ENCODE measurements around the genes SETBP1 and SMAD2.

- PRO-cap, 7 experiments, result no peak in any of the 7 experiments
- RAMPAGE, long total RNA, 2 experiments, result no peak in any of the 2 experiments
Observed at GRCh38 chr18:42525761-42526398, 570.8 kb downstream of the PIK3C3 start.

- PRO-cap, 7 experiments, result no peak in any of the 7 experiments
- RAMPAGE, long total RNA, 2 experiments, result no peak in any of the 2 experiments
Observed at GRCh38 chr18:42706532-42707185, 408.8 kb downstream of the RIT2 start.

- PRO-cap, 7 experiments, result peak in 7 of 7 experiments; most common plus-strand start chr18:44680980 (in 4); most common minus-strand start chr18:44681035 (in 1)
- RAMPAGE, long total RNA, 2 experiments, result start-site peak on the plus strand in 2 of 2 experiments, at chr18:44680870-44681248 at its widest, 38 to 154 reads per replicate
Observed at GRCh38 chr18:44680744-44681427, at the start of gene SETBP1. TSS of gene SETBP1 (plus strand) at chr18:44680888.

DNA sequence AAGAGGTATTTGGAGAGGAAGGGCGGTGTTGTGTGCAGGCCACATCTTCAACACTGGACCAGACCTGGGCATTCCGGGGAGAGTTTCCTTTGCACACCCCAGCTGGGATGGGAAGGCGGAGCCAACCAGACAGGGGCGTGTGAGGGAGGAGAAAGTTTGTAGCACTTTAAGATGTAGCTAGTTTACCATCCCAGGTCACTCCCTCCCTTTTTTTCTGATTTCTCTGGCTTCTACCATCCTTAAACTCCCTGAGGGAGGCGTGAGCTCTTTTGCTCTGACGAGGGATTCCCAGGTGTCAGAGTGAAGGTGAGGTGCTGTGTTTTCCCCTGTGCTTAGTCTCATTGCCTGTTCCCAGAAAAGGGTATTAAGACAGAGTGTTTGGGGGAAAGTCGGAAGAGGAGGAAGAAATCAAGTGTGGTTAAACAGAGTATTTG is 1.6 kb downstream of the SETBP1 start:
- PRO-cap, 7 experiments, result peak in 7 of 7 experiments; most common plus-strand start position 198 of the sequence (in 6); most common minus-strand start position 55 of the sequence (in 7)
- RAMPAGE, long total RNA, 2 experiments, result start-site peak on the plus strand in 1 of 2 experiments, centred at position 227 of the sequence, 19 reads per replicate

DNA sequence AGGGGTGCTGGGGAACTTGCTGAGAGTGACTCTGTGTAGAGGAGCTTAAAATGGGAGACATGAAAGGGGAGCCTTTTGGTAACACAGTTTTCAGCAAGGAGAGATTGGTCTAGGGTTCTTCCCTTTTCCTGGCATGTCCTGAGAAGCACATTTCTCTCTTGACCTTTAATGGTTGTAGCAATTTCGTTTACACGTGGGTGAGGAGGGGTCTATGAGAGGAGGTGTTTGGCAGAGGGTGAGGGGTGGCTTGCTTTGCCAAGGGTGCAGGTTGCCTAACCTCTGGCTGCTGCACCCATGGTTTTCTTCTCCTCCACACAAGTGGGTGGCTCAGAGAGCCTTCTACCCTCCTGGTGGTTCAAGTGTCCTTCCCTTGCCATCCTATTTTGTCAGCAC is 27.1 kb downstream of the SETBP1 start:
- PRO-cap, 7 experiments, result no peak in any of the 7 experiments
- RAMPAGE, long total RNA, 2 experiments, result no peak in any of the 2 experiments

GRCh38 chr18:44750393-44751308 is 70.0 kb downstream of the SETBP1 start:
- PRO-cap, 7 experiments, result no peak in any of the 7 experiments
- RAMPAGE, long total RNA, 2 experiments, result no peak in any of the 2 experiments

DNA sequence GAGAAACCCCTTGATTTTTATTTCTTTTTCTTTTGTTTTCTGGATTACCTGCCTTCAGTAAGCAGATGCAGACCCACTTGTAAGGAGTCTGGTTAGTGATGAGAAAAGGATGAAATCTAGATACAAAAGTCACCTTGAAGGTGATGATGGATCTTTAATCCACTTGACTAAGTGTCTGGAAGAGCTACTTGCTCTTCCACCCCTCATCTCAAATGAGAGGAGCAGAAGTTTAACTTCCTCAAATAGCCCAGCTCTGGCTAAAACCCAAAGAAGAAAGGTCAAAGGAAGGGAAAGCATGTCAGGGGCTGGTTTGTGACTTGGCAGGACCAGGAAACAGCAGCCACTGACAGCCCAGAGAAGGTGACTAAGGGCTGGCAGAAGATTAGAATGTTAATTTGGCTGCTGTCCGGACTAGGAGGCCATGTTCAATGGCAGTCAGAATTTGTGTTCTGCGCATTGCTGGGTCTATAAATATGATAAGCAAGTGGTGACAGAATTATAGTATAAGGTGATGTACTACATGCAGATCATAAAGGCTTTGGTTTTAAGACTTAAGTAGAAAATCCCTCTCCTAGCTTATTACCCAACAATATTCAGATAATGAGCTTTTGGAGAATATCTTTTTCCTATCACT is 386.2 kb downstream of the SETBP1 start:
- PRO-cap, 7 experiments, result no peak in any of the 7 experiments
- RAMPAGE, long total RNA, 2 experiments, result no peak in any of the 2 experiments

DNA sequence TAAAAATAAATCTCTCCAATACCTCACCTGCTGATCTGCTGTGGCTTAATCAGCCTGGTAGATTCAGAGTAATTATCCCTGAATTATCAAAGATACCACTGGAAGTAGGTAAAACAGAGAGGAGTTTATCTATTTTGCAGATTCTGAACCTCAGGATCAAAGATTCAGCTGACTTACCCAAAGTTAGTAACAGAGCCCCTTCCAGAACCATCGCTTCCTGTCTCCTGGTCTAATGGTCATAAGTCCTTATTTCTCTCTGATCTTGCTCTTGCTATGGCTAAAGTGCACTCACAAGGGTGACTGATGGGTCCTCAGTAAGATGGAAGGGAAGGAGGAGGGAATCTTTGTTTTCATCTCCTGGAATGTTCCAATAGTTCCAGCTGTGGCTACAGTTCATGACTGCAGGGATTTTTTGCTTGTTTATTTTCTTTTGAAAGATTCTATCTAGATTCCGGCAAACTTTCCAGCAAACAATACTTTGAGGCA is 111.5 kb upstream of the SLC14A2 start:
- PRO-cap, 7 experiments, result no peak in any of the 7 experiments
- RAMPAGE, long total RNA, 2 experiments, result no peak in any of the 2 experiments

DNA sequence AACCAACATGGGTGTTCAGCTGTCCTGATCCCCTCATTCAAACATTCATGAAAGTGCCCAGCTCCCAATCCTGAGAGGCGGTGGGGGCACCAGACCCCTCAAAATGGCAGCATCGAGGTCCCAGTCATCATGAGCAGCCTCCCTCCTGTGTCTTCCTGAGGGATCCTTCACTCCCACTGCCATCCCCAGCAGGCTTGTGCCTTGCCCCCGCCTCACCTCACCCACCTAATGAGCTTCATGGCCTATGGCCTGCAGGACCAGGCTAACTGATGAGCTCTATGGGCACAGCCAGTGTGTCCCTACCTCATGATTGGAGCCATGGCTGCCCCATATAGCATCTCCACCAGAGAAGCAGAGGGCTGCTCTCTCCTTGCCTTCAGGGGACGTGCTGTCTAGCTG is 47.3 kb upstream of the SLC14A2 start:
- PRO-cap, 7 experiments, result peak in 1 of 7 experiments; most common plus-strand start position 206 of the sequence (in 1)
- RAMPAGE, long total RNA, 2 experiments, result no peak in any of the 2 experiments

DNA sequence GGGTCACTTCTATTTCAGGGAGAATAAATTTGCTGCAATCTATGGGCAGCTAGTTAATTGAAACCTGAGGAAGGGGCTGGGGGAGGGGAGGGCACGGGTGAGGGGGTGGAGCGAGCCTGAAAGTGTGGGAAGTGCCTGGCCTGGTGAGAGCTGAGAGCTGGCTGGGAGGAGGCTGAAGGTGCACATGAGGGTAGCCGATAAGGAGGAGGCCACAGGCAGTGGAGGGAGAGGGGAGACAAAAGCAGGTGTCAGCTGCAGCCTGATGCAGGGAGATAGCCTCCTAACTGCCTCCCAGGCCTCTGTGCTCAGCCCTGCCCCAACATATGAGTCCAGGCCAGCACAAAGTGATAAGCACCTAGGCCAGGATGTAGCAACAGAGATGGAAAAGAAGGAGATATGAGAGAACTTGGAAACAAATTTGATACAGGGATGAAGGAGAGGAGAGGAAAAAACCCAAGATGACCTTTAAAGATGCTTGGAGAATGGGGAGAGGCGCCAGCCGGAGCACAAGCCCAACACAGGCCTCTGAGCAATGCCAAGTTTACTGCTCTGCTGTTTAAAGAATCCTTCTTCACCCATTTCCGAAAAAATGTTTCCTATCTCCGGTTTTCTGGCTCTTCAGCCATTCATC is 20.5 kb upstream of the C18orf25 start:
- PRO-cap, 7 experiments, result no peak in any of the 7 experiments
- RAMPAGE, long total RNA, 2 experiments, result no peak in any of the 2 experiments

- PRO-cap, 7 experiments, result no peak in any of the 7 experiments
- RAMPAGE, long total RNA, 2 experiments, result no peak in any of the 2 experiments
Observed at GRCh38 chr18:46814593-46815122, 57.8 kb upstream of the ST8SIA5 start.

GRCh38 chr18:46868578-46868912 is 48.8 kb downstream of the PIAS2 start:
- PRO-cap, 7 experiments, result no peak in any of the 7 experiments
- RAMPAGE, long total RNA, 2 experiments, result no peak in any of the 2 experiments

GRCh38 chr18:47929658-47930127 is 766 bp downstream of the SMAD2 start:
- PRO-cap, 7 experiments, result peak in 4 of 7 experiments; most common plus-strand start chr18:47929882 (in 2); most common minus-strand start chr18:47930048 (in 1)
- RAMPAGE, long total RNA, 2 experiments, result no peak in any of the 2 experiments

- PRO-cap, 7 experiments, result peak in 7 of 7 experiments; most common plus-strand start chr18:47930280 (in 5); most common minus-strand start chr18:47930249 (in 5)
- RAMPAGE, long total RNA, 2 experiments, result start-site peak on the minus strand in 2 of 2 experiments, at chr18:47930376-47930885 at its widest, 57 to 1,147 reads per replicate
Observed at GRCh38 chr18:47930128-47930929, at the start of gene SMAD2. TSS of gene SMAD2 (minus strand) at chr18:47930659.

DNA sequence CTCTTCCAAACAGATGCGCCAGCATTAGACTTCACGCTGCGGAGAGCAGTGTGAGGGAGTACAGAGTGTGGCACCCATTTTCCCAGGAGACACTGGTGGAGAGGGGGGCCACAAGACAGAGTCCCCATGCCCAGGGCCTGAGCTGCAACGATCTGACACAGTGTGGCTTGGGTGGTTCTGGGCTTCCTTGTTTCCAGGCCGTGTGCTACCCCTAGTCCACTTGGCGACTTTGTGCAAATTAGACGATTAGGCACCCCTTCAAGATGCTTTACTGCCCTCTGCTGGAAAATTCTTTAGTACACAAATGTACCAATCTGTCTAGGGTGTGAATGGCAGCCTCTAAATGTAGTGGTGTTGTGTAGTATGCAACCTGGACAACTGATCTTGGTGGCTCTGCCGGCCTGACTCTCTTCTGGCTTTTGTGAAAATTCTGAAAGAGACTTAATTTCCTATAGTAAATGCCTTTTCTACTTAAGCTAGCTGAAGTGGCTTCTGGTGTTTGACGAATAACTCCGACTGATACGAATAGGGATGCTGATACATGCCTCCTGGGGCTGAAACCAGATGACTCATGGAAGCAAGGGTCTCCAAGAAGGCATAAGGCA is 92.2 kb upstream of the SMAD2 start:
- PRO-cap, 7 experiments, result no peak in any of the 7 experiments
- RAMPAGE, long total RNA, 2 experiments, result no peak in any of the 2 experiments

- PRO-cap, 7 experiments, result no peak in any of the 7 experiments
- RAMPAGE, long total RNA, 2 experiments, result no peak in any of the 2 experiments
Observed at GRCh38 chr18:48031063-48031392, 100.6 kb upstream of the SMAD2 start.

GRCh38 chr18:48135013-48135522 is 204.6 kb upstream of the SMAD2 start:
- PRO-cap, 7 experiments, result no peak in any of the 7 experiments
- RAMPAGE, long total RNA, 2 experiments, result no peak in any of the 2 experiments

- PRO-cap, 7 experiments, result peak in 6 of 7 experiments; most common plus-strand start chr18:48137791 (in 5); most common minus-strand start chr18:48137719 (in 6)
- RAMPAGE, long total RNA, 2 experiments, result no peak in any of the 2 experiments
Observed at GRCh38 chr18:48137504-48138183, 207.2 kb upstream of the SMAD2 start.

DNA sequence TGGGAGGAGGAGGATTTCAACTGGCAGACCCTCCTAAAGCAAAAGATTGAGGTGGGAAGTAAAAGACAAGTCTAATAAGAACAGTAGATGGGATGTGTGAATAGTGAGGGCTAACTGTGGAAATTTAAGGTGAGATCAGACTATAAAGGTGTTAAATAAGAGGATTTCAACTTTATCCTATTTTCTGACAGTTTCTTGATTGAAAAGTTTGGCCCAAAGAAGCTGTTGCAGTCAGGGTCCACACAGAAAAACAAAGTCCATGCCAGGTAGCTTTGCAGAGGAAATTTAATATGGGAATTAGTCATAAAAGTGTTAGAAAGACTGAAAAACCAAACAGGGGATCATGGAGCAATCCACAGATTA is 172.6 kb downstream of the ZBTB7C start:
- PRO-cap, 7 experiments, result no peak in any of the 7 experiments
- RAMPAGE, long total RNA, 2 experiments, result no peak in any of the 2 experiments

DNA sequence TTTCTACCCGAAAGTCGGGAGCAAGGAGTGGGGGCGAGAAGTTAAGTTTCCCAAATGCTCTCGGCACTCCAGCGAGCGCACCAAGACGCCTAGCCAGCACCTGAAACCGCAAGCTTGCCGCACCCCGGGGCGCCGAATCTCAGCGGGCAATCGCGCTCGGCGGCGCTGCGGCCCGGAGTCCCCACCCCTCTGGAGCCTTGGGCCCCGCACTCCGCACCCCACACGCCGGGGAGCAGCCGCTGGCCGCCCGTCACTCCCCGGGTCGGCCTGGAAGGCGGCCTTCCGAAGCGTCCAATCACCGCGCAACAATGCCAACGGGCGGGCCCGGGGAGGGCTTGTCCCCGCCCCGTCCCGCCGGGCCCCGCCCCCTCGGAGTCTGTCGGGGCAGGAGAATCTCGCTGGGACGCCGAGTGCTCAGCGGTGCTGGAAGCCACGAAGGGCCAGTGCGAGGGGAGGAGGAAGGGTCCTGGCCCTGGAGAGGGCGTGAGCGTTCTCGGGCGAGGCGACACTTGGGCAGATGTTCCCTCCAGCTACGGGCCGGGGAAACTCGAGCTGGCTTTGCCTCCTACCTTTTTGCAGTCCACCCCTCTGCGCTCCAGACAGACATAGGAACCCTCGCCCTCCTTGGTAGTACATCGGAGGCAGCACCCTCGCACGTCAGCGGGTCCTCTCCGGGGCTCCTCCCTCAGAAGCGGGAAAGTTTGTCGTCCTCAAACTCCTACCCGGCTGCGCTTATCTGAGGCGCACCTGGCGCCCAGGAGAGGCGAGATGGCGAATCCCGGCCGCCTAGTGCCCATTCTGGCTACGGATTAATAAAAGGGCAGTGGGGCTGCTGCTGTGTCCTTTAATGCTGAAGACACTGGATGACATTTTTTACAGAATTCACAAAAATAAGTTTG is 1.2 kb upstream of the ZBTB7C start:
- PRO-cap, 7 experiments, result peak in 7 of 7 experiments; most common plus-strand start position 409 of the sequence (in 4); most common minus-strand start position 191 of the sequence (in 7)
- RAMPAGE, long total RNA, 2 experiments, result no peak in any of the 2 experiments

Data from ovary (tissue), 7 donors.